ENCODE measurements around the genes MOBP, ZNF619 and ZNF621.

GRCh38 chr3:39135004-39135357, 18.4 kb downstream of the CSRNP1 start:
- PRO-cap, 2 experiments = no peak in any of the 2 experiments

GRCh38 chr3:39139912-39140494, 13.4 kb downstream of the CSRNP1 start:
- PRO-cap, 2 experiments = no peak in any of the 2 experiments

- PRO-cap, 2 experiments = no peak in any of the 2 experiments
These were observed 10.1 kb downstream of the CSRNP1 start for GRCh38 chr3:39143146-39143807.

DNA sequence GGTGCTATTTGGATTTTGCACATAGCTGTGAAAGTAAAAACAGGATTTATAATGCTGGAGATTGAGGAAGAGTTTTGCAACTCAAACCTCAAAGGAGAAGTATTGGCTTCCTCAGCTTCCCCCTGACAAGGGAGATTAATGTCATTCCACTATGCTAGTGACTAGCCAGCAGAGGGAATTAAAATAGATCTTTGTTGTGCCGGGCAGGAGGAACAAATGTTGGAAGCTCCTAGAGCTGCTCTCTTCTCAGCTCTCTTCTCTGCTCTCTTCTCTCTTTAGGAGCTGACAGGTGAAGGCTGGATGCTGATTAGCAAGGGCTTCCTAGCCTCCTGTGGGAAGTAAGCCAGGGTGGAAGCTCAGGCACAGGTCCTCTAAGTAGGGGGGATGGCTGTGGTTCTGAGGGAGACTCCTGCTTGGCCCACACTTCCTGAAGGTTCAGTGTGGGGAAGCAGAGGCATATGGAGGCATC, 29.6 kb downstream of the CX3CR1 start:
- PRO-cap, 2 experiments = no peak in any of the 2 experiments

GRCh38 chr3:39281478-39281984, 1.7 kb upstream of the CX3CR1 start:
- PRO-cap, 2 experiments = no peak in any of the 2 experiments

GRCh38 chr3:39467624-39467940, at the start of gene MOBP:
MOBP (plus strand) TSS chr3:39467680.
- PRO-cap, 2 experiments = no peak in any of the 2 experiments

GRCh38 chr3:39954397-39955434, 145.3 kb downstream of the MYRIP start:
- PRO-cap, 2 experiments = no peak in any of the 2 experiments

DNA sequence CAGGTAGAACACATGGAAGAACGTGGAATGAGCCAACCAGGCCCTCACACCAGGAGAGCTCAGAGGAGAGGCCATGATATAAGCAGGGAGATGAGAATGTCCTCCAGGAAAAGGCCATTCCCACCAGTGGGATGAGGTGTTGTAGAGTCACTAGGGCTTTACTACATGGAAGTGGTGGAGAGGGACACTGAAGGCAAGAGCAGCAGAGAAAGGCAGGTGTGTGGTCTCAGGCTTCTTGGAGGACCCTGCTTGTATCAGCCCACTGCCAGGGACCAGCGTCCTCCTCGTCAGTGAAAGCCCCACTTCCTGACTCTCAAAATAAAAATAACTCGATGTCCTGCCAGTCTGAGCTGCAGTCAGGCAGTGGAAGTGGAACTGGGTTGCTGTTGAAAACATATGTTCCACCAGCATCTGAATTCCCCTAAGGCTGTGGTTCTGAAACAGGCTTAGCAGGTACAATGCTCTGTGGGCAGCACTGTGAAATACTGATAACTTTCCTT, 121.7 kb upstream of the EIF1B start:
- PRO-cap, 2 experiments = no peak in any of the 2 experiments

DNA sequence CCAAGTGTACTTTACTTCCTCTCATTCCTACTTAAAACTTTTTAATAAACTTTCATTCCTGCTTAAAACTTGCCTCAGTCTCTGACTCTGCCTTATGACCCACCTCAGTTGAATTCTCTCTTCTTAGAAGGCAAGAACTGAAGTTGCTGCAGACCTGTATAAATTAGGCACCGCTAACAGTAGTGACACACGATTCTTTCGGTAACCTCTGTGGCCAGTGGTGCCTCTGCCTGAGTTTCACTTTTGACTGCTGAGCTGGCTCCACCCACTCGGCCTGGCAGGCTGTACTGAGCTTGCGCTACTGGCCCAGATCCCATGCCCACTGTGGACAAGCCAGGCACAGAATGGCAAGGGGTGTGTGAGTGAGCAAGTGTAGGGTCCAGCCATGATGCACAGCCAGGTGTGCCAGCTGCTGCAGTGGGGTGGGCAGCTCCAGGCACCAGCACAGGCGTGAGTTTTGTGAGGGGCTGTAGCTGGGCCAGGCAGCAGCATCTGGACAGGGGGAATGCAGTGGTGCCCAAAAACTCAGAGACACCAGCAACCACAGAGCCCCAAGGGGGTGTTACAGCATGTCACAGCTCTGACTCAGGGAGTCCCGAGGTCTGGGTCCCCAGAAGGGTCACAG, 19.1 kb upstream of the EIF1B start:
- PRO-cap, 2 experiments = no peak in any of the 2 experiments

DNA sequence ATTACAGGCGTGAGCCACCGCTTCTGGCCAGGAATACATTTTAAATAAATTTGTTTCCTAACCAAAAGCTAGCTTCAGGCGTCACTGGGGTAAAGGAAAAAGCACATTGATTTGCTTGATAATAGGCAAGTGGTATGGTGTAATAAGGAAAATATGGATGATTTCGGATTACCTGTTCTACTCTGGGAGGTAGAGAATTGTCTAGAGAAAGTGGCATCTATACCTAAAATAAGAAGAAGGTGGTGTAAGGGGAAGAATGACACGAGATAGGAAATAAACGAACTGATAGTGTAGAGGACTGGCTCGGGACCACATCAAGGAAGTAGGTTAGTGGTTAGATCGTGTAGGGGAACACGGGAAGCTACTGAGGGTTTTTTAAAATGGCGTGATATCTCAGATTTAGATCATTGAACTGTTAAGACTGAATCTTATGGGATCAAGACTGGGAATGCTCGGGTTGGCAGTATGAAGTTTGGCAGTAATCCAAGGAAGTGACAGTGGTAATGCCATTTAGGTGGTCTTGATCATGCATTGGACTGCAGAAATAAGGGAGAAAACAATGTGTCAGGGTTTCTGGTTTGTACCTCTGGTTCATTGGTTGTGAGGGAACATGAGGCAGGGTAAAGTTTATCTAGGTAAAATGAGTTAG, 7.2 kb downstream of the RPL14 start:
- PRO-cap, 2 experiments = peak in 1 of 2 experiments; most common plus-strand start position 414 of the sequence (in 1)

DNA sequence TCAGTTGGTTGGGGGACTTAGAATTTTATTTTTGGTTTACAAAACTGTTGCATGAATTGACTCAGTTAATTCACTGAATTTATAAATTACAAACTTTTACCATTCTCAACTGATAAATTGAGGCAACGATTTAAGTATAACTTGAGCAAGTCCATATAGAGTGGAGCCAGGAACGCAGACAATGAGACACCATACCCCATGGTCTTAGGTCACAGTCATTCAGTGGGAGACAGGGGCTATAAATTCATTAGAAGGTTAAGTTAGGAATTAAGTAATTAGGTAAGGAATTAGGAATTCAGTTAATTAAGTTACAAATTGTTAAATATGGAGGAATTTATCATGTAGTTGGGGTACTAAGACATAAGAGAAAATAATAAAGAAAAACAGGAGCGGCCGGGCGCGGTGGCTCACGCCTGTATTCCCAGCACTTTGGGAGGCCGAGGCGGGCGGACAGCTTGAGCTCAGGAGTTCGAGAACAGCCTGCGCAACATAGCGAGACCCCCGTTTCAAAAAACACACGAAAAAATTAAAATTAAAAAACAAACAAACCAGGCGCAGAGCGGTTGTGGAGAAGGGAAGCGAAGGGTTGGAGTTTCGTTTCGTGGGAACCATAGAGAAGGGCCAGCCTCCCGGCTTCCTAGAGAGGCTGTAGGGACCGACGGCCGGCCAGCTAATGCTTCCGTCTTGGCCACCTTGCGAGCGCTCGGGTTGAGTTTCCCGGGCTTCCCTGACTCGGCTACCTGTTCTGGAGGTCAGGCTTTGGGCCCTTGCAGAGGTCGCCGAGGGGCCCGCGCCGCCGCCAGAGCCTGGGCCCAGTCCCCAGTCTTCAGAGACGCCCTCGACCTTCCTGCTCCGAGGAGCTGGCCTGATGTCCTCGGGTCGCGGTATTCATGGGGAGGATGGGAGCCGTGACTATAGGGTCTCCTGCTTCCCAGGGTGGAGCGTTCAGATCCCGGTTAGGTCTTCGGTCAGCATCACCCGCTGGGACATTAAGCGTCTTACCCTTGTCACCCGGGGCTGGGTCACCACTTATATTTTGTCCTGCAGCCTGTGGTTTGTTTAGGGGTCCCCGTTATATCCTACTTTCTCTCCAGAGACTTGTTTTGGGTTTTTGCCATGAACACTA, at the start of gene ZNF619:
Gene ZNF619 (plus strand): TSS at position 649 of the 1,126 bp plus-strand sequence.
- PRO-cap, 2 experiments = peak in 2 of 2 experiments; most common plus-strand start position 640 of the sequence (in 1); most common minus-strand start position 588 of the sequence (in 2)

DNA sequence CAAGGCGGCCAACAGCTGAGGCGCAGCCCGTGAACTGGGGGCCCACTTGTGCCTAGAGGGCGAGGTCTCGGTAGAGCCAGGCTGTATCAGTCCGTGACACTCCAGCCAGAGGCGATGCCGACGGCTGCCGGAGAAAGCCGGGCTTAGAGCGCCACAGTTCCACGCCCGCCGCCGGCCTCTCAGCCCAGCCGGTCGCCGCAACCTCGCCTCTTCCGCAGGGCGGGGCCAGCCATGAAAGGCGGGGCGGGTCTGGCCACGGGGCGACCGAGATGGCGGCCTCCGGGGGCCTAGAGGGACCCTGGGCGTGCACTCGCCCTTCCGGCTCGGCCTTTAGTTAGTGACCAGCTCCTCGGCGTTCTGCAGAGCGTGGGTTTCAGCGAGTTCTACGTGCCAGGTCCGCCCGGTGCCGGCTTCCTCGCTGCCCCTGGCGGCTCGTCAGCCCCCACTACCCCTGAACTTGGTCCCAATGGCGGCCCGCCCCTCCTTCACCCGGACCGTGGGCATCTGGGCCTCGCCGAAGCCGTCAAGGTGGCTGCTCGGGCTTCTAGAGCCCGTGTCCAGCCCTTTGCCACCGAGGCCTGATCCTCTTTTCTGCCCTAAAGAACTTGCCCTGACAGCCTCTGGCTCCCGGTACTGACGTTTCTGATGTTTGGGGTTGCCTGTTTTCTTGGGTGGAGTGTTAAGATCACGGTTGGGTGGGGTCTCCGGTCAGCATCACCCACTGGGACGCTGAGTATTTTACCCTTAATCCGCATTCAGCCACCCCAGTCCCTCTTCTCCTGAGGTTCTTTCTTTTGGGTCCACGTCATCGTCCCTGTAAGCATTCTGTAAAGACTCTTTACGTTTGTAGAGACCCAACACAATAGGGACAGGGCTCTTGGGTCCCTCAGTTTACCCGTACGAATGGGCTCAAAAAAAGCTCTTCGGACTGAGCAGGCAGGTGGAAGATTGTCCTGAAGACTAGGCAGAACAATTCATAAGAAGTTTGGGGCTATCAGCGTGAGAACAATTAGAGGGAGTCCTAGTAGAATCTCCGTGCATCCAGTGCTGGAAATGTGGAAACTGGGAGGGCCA, at the start of gene ZNF621:
Gene ZNF621 (plus strand): TSS at position 316 of the 1,074 bp plus-strand sequence.
- PRO-cap, 2 experiments = peak in 2 of 2 experiments; most common plus-strand start position 316 of the sequence (in 1); most common minus-strand start position 181 of the sequence (in 1)

GRCh38 chr3:41237958-41238423, 38.7 kb downstream of the CTNNB1 start:
- PRO-cap, 2 experiments = no peak in any of the 2 experiments

GRCh38 chr3:41242617-41243152, 43.4 kb downstream of the CTNNB1 start:
- PRO-cap, 2 experiments = peak in 1 of 2 experiments; most common plus-strand start chr3:41242898 (in 1)

DNA sequence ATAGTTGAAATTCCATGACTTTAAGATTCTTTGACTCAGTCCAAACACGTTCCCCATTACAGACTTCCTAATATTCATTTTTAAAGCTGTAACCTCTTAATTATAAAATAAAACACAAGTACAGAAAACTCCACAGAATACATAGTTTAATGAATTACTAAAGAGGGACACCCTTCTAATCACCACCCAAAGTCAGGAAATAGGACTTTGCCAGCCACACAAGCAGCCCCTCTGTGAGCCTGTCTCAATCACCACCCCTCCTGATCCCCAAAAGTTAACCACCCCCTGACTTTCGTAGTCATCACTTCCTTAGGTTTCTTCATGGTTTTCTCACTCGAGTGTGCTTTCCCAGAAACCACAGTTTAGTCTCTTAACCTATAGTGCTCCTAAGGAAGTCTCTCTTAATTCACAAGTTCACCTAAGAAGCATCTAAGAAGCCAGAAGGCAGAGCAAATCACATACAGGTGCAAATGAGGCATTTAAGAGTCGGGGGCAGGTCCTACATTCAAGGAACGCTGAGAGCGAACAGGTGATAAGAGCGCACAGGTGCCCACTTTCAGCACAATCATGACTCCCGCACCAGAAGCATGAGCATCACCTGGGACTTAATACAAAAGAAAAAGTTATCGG, 1.1 kb downstream of the ULK4 start:
- PRO-cap, 2 experiments = no peak in any of the 2 experiments

DNA sequence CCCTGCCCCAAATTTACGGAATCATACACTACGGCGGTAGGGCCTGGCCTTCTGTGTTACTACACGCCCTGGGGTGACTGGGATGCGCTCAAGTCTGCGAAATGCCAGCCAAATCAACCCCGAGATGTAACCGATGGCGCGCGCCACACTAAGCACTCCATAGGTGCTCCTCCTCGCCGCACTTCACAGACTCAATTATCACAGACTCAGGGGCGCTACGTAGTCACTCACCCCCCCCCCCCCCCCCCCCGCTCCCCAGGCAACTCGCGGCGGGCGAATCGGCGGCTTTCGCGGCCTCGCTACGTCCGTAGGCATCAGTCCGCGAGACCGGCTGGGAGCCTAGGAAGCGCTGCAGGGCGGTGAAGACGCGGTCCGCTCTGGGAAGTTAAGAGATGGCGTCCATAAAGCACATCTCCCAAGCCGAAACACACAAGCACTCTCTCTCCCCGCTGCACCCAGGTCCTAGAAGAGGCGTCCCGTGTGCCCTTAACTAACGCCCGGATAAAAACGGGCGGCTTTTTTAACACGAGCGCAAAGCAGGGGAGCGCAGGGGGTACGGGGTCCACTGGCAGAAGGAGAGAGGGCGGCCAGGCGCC, 484 bp downstream of the ULK4 start:
- PRO-cap, 2 experiments = peak in 1 of 2 experiments; most common plus-strand start position 314 of the sequence (in 1); most common minus-strand start position 193 of the sequence (in 1)

DNA sequence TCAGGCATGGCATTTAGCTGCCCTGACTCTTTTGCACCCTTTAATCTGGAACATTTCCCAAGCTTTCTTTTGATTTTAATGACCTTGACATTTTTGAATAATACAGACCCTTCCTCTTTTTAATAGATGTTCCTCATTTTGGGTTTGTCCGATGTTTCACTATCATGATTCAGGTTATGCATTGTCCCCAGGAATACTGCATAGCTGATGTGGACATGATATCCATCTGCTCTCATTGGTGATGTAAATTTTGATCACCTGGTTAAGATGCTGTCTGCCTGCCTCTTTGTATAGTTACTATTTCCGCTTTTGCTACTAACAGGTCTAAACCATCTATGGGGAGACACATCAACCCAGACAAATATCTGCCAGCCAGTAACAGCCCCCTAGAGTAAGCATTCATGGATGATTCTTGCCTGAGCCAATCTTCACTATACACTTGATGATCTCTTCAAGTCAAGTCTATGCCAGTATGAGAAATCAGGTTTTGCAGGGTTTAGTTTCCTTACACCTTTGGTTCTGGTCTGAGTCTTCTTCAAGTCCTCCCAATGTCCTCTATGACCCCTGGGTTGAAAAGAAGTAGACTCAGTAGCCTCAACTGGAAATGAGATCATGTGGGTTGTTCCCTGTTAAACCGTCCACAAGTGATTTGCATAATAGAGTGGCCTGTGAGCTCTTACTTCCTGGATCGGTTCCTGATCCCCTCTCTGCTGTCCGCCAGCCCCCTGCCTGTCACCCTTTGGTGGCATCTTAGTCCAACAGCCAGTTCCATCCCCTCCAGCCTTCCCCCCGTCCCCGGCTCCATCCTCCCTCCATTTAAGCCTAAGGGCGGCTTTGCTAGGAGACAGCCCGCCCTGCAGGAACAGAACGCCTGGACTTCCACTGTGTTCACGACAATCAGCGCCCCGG, 50.8 kb upstream of the ULK4 start:
- PRO-cap, 2 experiments = peak in 1 of 2 experiments; most common plus-strand start position 659 of the sequence (in 1)

- PRO-cap, 2 experiments = no peak in any of the 2 experiments
These were observed 11.5 kb upstream of the TRAK1 start for GRCh38 chr3:42079547-42080182.

- PRO-cap, 2 experiments = no peak in any of the 2 experiments
These were observed 81.5 kb downstream of the CCK start for GRCh38 chr3:42184334-42184978.

DNA sequence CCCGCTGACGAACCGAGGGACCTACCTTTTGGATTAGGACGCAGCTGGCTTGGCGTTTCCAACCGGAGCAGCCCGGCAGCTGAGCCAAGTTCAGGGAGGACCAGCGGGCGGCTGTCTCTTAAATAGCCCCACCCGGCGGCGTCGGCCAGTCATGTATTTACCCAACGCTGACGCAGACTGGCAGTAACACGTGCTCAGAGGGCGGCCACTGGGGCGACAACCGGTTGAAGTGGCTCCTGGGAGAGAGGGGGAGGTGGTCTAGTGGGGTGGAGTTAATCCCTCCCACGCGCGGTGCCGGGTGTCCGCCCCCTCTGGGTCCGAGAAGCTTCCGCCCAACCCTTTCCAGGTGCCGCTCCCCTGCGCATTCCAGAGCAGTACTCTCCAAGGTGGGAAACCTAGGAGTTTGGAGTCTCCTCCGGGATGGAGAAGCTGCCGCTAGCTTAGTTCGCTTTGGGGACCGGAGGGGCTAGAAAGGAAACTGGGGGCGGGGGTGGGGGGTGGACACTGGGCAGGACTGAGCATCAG, 1.3 kb downstream of the CCK start:
- PRO-cap, 2 experiments = no peak in any of the 2 experiments